Measurements from ENCODE around the gene SCRN2.

DNA sequence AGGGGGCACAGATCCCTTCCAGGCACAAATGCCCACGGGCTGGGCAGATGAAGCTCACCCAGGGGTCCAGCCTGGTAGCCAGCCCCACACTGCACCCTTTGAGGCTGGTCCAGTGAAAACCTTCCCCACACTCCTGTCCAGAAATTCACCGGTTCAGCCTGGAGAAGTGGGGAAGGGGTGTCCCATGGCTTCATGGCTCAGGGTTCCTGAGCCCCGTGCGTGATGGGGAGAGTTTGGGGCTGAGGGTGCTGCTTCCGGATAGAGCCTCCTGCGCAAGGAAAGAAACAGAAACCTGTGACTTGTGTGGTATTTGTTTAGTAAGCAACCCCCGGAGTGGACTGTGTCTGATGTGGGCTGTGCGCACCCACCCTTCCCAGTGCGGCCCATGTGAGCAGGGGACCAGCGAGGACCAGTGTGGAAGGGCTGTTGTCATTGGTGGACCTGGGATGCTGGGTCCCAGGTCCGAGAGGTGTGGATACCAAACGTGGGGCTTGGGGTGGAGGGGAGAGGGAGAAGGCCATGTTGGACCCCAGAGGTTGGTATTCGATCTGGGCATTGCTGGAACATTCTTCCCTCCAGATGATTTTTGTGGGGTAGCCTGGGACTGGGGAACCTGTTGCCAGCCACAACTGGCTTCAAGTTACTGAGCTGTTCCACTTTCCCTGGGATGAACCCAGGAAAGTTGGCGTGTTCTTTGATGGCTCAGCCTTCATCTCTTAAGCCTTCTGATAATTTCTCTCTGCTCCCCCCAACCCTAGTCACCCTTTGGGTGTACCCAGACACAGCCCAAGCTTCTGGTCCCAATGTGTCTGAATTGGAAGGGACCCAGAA is 1.8 kb downstream of the TBX21 start:
- PRO-cap: bidirectional peak, plus-strand start at position 412 of the sequence, minus-strand start at position 285 of the sequence

GRCh38 chr17:47840505-47841623 is at the start of gene SCRN2:
Gene SCRN2, minus strand, starts transcription at chr17:47841273.
- PRO-cap: bidirectional peak, plus-strand start at chr17:47841383, minus-strand start at chr17:47841126

DNA sequence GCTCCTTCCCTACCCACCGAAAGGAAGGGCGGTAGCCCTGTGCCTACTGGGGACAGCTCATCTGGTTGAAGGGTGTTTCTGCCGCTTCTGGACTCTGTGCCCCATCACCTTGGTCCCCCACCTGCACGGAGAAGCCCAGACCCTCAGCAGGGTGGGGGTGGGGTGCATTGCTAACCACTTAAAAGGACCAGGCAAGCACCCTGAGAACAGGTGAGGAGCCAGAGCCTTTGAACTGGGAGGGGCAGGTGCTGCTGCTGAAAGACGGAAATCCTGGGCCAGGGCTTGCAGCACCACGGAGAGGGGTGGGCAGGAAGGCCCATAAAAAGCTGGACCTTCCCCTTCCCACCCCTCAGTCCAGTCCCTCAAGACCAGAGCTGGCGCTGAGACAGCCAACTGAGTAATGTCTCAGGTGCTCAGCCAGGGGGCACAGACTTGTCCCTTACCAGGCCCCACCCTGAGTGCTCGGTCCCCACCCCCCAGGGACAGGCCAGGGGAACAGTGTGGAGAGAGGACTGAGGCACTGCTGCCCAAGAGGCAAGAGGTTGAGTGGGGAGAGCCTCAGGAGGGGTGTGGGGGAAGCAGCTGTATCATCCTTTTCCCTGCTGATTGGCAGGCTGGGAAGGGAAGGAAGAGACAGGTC is 11.0 kb upstream of the SP2 start:
- PRO-cap: no peak

- PRO-cap: bidirectional peak, plus-strand start at chr17:47895460, minus-strand start at chr17:47895431; bidirectional peak, plus-strand start at chr17:47895603, minus-strand start at chr17:47895631; unidirectional peak, minus-strand start at chr17:47895776; unidirectional peak, minus-strand start at chr17:47895840
Measured at GRCh38 chr17:47894962-47895957, 776 bp upstream of the SP2 start.

DNA sequence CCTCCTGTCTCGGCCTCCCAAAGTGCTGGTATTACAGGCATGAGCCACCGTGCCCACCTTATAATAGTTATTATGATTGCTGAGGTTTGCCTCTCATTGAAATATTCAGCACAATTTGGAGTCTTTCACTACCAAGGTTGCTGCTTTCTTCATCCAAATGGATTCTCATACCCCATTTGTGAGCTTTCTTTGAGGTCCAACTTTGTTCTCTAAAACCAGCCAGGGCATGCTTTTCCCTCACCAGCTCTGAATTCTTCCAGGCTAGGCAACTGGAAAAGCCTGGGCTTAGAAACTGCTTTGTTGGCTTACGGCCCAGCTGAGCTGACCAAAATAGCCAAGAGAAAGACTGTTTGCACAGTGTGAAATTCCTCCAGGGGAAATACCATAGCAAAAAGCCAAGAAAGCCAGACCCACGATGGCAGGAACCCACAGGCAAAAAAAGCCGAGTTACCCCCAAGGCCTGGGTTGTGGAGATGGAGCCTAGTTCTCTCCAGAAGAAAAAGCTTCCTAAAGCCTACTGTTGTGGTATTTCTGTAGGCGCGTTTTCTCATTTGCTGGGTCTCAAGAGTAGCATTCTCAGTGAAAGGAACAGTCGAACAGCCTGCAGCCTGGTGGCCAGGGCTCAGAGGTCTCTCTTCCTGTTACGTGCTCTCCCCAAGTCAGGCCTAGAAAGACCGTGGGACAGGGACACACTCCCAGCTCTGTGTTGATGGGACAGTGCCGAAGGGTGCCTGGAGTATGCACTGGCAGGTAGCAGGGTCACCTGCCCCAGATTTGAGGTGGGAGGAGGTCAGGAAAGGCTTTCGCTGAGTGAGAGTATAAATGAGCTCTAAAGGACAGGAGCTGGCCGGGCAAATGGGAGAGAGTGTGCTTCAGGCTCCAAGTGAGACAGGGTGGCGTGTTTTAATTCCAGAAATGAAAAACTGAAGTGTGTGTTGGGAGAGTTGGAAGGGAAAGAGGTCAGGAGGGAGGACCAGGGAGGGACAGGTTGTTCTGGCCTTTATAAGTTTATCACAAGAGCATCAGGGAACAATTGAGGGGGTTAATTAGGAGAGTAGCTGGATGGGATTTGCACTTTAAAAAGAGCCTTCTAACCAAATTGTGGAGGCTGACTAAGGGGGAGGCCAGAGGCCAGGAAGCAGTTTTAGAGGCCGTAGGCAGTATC is 9.4 kb downstream of the SP2 start:
- PRO-cap: no peak

DNA sequence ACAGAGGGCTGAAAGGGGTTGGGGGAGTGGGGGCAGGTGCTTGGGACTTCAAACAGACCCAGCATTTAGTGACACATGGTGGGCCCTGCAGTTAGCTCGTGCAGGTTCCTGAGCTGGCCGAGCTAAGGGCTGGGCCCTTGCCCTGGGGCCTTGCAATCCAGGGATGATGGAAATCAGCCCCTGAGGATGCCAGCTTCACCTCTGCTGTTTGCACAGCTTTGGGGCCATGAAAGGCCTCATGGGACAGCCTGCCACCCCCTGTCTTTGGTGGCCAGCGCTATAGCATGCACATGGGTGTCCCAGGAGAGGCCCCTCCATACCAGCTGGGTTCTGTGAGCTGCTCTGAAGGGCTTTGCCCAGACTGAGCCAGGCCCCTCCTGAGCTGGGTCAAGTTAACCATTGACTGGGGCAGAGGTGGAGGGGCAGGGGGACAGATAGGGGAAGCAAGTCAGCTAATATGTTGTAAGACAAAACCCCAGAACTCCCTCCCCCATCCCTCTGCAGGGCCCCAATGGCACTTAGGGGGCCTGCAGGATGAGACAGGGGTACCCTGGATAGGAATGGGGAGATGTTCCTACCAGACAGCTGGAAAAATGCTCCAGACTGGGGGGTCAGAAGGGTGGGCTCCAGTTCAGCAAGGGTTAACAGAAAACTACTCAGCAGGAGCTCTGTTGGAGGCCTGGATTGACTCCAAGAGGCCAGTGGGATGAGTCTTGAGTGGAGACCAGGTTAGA is 702 bp downstream of the PRR15L start:
- PRO-cap: no peak

GRCh38 chr17:47958525-47959167 is 963 bp upstream of the PRR15L start:
- PRO-cap: no peak

- PRO-cap: no peak
Measured at GRCh38 chr17:47967532-47968186, 3.3 kb upstream of the CDK5RAP3 start.

GRCh38 chr17:47983957-47984430 is 13.1 kb downstream of the CDK5RAP3 start:
- PRO-cap: no peak

GRCh38 chr17:48023668-48024893 is 13.5 kb downstream of the COPZ2 start:
- PRO-cap: no peak

DNA sequence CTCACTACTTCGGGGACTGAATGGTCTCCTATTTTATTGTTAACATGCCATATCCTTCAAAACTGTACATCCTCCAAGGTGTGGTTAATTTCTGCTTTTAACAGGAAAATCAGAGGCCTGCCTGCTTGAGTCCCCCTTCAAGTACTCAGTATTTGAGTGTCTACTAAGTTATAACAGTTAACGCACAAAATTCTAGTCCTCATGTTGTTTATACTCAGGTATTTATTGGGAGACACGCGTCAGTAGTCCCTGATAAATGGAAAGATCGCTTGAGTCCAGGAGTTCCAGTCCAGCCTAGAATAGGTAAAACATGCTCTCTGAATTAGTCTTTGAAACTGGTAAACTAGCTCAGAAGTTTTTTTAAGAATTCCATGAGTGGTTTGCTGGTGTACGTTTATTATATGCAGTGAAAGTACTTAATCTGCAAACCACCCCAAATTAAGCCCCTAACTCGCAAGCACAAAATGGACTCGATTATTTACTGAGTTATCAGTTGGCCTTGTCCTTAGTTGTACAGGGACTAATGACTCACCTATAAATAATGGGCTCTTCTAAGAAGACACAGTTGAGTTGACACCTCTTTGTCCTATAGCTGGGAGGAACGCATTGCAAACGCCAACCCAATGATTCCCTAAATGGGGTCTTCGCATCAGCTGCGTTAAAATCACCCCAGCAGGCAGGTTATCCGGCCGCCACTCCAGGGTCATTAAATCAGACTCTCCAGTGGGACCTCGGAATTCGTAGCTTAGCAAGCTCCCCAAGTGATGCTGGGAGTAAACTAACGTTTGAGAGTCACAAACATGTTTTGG is 1.3 kb upstream of the NFE2L1 start:
- PRO-cap: no peak

DNA sequence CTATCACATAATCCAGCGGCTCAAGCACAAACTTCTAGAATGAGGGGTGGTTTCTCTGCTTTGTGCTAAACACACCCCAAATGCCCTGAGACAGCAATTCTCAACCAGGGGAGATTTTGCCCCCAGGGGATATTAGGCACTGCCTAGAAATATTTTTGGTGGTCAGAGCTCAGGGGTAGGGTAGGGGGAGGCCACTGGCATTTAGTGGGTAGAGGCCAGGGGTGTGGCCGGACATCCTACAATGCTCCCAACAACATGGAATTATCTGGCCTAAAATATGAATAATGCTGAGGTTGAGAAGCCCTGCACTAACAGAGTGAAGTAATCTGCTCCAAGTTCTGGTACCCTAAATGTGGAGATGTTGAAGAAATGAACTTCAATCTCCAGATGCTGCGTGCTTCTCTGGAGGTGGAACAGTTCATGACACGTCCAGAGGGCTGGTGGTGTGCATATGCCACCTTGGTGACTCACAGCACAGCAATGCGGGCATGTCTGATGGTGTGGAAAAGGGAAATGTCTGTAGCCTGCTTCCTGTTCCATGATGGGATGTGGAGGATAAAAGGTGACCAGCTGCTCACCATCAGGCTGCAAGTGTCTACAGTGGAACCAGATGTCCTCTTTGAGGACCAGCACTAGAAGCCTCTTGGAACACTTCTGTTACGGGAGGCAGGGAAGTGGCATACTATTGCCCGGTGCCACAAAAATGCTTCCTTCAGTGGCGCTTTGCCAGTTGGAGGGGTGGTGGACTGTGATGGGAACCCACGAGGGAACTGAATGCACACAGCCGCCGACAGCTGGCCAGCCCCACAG is 19.7 kb downstream of the SNX11 start:
- PRO-cap: no peak

DNA sequence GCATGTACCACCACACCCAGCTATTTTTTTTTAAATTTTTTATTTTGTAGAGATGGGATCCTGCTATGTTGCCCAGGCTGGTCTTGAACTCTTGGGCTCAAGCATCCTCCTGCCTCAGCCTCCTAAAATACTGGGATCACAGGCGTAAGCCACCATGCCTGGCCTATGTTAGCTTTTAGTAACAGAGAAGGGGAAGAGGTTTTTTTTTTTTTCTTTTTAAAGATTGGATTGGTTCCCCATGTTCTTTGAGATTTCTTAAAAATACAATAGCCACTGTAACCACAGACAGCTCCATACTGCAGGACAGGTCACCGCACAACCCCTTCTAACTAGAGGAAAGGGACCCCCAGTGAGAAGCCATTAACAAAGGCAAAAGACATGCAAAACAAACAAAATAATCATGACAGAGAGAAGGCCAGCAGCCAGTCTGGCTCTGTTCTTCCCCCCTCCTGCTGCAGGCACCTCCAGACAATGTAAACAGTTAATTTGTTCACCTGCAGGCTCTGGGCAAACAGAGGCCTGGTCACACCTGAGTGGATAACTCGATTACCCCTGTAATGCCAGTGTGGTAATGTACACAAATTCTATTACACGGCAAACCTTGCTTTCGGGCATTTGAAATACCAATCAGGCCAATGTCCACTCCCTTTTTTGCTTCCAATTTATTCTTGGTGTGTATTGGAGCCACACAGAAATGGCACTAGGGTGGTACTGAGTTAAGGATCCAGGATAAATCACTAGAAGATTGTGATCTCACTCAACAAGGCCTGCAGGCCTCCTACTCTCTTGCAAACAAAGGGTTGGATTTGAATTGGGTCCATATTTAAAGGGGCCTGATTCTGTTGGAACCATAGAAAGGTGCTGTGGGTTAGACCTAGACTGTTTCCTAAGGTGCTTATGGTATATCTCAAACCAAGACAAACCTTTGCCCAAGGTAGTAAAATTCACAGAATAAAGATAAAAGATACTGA is 53.0 kb downstream of the SNX11 start:
- PRO-cap: no peak

GRCh38 chr17:48337945-48338607 is 91.9 kb downstream of the SKAP1 start:
- PRO-cap: no peak

GRCh38 chr17:48427599-48428052 is 2.4 kb downstream of the SKAP1 start:
- PRO-cap: bidirectional peak, plus-strand start at chr17:48427888, minus-strand start at chr17:48427854

DNA sequence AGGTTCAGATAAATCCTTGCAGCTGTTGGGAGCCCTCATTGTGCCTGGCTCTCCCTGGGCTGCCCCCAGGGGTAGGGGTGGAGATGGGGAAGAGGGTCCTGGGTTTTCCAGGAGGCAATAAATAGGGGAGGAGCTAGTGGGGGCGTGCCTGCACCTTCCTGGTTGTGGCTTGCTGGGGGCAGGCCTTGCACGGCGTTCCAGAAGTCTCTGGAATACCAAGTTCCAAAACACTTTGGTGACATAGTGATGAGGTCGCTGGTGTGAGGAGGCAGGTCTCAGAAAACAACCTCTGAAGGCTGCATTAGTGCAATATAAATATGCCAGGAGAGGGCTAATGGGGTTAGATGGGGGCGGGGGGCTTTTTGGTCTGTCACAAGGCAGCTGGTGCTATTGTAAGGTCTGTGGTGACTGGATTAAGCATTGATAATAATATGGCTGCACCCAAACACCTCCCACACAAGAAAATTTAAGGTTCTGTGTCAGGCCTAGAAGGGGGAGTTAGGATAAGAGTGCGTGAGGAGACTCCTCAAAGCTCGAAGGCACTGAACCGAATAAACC is 2.1 kb downstream of the HOXB1 start:
- PRO-cap: no peak

DNA sequence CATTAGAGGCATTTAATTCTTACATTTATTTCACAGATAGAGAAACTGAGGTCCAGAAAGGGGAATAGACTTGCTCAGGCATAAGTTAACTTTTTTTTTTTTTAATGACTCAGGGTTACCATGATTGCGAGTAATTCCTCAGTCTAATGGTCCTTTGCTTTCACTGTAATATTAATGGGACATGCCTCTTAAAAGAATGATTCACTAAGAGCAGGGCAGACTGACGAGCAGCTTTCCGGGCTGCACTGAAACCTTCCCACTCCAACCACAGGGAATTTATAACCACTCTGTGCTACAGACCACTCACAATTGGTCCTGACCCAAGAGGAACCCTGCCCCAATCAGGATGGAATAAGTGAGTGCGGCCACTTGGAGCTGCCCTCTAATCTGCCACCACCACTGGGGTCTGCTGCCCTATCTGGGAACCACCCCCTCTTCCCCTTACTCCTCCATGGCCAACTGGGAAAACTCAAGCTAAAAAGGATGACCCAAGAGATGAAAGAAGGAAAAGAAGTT is 5.7 kb downstream of the HOXB2 start:
- PRO-cap: no peak

GRCh38 chr17:48556135-48557379 is 11.6 kb upstream of the HOXB2 start:
- PRO-cap: no peak

DNA sequence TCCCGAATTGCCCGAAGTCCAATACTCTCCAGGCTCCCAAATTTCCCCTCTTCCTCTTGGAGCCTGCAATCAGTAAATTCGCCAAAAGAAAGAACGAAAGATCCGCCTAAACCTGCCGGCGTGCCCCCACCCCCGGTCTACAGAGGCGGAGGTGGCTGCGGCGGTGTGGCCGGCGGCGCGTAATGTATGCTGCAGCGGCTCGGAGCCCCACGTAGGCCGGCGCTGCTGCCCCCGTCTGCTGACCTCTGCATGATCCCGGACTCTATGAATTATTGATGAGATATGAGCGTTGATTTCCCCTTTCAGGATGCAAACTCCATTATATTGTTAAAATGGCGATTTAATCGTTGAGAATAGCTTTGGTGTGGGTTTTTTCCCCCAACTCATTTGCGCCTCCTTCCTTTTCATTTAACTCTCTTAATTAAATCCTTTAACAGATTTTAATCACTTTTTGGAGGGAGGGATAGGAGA is 3.7 kb downstream of the HOXB3 start:
- PRO-cap: no peak

- PRO-cap: no peak
Measured at GRCh38 chr17:48734032-48734958, 5.7 kb upstream of the HOXB13 start.